GM06990 (cell line): ENCODE measurements around the genes ELAVL3, CNN1, ZNF763, ZNF799, WDR83 and FARSA.

GRCh38 chr19:11480530-11481432 lies at the start of gene ELAVL3:
Gene ELAVL3 (minus strand): TSS chr19:11481046.
- RRBS: 54% methylated on average over 48 of the region's 94 CpGs

DNA sequence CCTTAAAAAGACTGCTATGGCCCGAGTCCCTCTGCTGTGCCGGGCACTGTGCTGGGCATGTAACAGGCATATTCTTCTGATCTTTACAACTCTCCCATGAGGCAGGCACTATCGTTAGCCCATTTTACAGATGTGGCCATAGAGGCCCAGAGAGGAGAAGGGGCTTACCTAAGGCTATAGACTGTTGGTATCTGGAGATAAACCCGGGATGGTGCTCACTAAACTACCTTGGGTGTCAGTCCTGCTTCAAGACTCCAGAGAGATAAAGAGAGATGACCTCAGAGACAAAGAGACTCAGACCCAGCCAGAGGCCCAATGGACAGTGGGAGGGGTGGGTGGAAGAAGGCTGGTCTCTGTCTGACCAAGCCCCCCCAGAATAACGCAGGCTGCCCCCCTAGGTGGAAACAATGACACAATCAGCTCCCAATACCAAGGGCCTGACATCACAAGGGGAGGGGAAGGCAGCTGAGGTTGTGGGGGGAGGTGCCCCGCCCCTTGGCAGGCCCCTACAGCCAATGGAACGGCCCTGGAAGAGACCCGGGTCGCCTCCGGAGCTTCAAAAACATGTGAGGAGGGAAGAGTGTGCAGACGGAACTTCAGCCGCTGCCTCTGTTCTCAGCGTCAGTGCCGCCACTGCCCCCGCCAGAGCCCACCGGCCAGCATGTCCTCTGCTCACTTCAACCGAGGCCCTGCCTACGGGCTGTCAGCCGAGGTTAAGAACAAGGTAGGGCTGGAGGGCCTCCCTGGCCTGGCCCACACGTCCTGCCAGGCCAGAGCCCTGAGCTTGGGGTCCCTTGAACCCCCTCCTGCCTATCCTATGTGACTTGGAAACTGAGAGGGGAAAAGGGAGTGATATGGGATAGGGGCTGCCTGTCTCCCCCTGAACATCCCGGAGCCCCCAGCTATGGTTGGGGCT lies at the start of gene CNN1:
Gene CNN1 (plus strand): TSS at position 585 of the 916 bp plus-strand sequence.
- RRBS: 51% methylated on average over 5 of the region's 21 CpGs

DNA sequence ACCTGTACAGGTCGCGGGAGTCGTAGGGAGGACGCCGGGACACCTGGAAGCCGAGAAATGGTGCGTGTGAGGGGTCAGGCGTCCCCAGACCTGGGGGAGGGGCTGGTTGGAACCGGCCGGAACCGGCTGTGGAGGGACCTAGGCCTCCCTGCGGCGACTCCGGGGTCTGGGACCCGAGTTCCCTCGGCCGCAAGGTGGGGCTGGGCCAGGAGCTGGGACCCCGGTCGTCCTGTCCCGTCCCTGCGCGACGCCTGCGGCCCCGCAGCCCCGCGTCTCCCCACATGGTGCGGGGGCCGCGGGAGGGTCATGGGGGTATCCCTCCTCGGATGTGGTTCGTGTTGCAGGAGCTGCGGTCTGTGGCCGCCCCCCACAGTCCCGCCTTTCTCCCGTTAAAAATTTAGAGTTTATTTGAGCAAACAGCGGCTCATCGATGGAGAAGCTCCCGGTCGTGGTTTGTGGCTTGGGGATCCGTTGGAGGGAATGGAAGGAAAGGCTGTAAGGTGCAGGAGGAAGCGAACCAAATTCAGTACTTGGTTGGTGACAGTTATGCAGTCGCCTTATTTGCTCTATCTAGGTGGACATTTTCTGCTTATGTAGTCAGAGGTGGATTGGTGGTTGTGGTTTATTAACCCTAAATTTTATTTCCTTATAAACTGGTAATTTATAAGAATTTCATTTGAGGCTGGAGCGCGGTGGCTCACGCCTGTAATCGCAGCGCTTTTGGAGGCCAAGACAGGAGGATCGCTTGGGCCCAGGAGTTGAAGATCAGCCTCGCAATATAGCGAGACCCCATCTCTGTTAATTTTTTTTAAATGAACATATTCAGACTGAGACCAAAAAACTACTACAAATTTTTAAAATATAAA lies 521 bp downstream of the ZNF627 start:
- RRBS: 4% methylated on average over 14 of the region's 51 CpGs

GRCh38 chr19:11767617-11768155 lies 886 bp downstream of the ZNF441 start:
- RRBS: 4% methylated on average over 5 of the region's 22 CpGs

DNA sequence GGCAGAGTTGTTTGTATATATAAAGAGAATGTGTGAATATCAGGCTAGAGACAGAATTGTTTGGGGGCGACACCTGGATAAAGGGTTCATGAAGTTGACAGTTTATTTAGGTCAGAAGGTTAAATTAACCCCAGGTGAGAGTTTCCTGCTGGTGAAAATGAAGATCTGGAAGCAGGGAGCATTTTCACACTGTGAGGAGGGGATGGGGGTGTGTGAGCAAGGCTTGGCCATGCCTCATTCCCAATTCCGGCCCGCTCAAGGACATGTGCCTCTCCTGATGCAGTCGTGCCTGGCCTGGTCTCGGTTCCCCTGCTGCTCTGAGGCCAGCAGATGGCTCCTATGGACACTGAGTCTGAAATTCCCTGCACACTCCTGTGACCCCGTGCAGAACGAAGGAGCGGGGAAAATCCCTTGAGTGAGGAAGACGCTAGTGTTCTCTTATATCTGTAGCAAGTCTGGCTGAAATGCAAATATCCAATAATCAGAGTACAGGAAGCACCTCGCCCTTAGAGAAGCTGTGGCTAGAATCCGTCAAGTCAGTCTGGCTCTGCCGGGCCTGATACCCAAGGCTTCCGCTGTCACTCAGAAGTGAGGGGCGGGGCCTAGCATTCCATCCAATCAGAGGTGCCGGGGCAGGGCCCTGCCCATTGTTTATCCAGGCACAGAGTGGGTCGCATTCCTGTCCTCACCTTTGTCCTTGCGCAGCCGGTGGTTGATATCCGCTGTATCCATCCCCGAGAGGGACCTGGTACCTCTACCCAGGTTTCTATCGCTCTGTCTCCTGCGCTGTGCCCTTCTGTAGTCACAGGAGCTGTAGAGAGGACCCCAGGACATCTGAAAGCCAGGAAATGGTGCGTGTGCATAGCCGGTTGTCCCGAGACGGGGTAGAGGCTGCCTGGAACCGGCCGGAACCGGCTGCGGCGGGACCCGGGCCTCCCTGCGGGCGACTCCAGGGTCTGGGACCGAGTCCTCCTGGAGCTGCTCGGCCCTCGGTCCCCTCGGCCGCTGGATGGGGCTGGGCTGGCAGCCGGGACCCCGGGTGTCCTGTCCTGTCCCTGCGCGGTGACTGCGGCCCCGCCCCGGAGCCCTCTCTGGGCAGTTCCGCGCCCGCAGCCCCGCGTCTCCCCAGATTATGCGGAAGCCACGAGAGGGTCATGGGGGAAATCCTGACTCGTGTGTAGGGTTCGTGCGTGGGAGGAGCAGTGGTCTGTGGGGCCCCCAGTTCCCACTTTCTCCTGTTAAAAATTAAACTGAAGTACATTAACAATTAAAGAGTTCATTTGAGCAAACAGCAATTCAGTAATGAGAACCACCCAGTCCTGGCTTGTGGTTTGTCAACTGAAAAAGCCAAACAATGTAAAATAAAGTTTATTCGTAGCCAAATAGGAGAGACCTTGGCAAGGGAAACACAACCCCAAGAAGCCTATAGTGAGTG lies at the start of gene ZNF763:
Gene ZNF763 (plus strand): TSS at position 680 of the 1,435 bp plus-strand sequence.
- RRBS: 6% methylated on average over 18 of the region's 57 CpGs

DNA sequence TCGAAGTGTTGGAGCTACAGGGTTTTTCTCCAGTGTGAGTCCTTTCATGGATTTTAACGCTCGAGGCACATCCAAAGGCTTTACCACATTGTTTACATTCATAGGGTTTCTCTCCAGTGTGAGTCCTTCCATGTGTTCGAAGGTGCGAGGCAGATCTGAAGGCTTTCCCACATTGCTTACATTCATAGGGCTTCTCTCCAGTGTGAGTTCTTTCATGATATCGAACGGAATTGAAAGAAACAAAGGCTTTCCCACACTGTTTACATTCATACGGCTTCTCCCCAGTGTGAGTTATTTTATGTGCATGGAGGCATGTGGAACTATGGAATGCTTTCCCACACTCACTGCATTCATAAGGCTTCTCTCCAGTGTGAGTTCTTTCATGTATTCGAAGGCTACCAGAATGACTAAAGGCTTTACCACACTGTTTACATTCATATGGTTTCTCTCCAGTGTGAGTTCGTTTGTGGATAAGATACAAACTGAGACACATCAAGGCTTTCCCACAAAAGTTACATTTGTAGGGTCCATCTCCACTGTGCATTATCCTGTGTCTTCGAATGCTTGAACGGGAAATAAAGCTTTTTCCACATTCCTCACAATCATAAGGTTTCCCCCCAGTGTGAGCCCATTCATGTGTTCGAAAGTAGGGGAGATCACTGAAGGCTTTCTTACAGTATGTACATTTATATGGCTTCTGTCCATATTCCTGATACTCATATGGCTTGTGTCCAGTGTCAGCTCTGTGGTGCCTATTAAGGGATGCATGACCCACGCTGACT lies 5.4 kb upstream of the ZNF20 start:
- RRBS: no CpG with 5 or more reads among the region's 14 CpGs

DNA sequence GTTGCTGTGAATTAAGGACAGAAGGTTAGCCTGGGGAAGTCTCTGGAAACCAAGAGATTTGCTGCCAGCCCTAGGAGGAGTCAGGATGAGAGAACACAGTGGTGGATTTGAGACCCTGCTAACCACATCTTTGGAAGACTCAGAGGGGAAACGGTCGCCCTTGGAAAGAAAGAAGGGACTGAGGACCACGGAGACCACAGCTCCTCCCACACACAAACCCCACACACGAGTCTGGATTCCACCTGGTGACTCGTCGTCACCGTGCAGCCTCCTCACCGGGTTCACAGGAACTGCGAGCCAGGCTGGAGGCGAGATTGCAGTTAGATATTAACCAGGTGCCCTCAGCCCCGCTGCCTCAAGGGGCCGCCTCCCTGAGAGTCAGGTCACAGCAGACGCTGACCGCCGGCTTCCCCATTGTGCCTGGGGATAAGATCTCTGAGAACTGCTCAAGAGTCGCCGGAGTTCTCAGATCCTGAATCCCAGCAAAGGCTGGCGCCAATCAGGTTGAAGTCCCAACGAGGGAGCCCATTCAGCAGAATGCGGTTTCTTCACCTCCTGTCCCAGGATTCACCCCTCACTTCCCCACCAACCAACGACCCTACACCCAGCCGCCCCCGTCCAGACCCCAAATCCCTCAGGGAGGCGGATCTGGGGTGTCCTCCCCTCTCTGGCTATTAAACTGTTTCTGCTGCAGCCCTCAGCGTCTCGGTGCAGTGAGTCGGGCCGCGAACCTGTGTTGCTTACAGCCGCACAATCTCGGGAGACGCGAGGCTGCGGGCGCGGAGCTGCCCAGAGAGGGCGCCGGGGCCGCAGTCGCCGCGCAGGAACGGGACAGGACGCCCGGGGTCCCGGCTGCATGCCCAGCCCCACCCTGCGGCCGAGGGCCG lies 780 bp downstream of the ZNF799 start:
- RRBS: no CpG with 5 or more reads among the region's 49 CpGs

DNA sequence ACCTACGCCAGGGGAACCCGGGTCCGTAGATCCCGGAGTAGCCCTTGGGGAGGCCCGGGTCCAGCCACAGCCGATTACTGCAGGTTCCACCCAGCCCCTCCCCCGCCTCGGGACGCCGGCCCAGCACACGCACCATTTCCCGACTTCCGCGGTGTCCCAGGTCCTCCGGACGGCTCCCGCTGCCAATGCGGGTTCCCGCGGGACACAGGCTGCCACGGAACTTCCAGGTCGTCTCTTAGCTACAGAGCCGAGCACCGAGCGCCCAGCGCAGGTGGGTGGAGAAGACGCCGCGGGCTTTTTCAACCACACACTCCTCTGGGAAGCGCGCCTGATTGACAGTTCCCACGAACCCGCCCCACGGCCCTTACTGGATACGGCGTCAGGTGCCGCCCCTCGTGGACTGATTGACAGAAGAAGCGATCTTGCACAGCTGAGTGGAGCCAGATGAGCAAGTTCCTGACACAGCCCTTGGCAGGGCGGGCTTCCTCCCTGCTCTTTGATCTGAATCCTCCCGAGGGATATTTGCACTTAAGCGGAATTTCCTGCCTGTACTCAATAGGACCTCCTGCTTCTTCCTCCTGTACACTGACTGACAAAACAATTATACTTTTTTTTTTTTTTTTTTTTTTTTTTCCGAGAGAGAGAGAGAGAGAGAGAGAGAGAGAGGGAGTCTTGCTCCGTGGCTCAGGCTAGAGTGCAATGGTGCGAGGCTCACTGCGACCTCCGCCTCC lies at the start of gene ZNF799:
Gene ZNF799 (minus strand): TSS at position 337 of the 731 bp plus-strand sequence.
- RRBS: 5% methylated on average over 6 of the region's 47 CpGs

- RRBS: no CpG with 5 or more reads among the region's 13 CpGs
Observed at GRCh38 chr19:12545116-12545702, 6.1 kb downstream of the ZNF564 start.

DNA sequence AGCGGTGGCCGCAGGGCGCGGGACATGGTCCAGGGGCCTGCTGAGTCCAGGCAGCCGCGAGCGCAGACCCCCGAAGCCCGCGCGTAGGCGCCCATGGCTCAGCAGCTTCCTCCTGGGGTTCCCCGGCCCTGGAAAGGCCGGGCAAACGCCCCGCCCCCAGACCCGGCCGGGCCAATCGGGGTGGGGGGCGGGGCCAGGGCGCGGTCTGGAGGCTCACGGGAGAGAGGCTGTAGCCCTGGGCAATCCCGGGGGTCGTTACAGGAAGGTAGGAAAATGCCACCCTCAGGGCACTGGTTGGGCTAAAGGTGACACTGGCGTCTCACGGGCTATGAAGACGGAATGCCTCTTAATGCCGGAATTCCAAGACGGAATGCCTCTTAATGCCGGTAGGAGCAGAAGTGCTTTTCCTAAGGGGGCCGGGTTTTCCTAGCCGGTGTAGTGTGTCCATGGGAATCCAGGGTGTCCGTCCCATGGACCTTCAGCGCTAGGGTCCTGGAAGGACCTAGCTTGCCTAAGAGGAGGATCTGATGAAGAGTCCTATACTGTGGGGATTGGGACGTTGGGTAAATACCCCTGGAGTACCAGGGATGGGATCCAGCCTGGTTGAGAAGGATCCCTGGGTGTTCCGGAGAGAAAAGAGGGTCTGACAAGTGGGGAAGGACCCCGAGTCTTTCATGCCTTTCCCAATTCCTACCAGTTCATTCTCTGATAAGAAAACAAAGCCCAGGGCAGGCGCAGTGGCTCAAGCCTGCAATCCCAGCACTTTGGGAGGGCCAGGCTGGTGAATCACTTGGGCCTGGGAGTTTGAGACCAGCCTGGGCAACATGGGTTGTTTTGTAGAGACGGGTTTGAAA lies at the start of gene WDR83:
Gene WDR83 (plus strand): TSS at position 201 of the 854 bp plus-strand sequence.
- RRBS: 5% methylated on average over 11 of the region's 40 CpGs

DNA sequence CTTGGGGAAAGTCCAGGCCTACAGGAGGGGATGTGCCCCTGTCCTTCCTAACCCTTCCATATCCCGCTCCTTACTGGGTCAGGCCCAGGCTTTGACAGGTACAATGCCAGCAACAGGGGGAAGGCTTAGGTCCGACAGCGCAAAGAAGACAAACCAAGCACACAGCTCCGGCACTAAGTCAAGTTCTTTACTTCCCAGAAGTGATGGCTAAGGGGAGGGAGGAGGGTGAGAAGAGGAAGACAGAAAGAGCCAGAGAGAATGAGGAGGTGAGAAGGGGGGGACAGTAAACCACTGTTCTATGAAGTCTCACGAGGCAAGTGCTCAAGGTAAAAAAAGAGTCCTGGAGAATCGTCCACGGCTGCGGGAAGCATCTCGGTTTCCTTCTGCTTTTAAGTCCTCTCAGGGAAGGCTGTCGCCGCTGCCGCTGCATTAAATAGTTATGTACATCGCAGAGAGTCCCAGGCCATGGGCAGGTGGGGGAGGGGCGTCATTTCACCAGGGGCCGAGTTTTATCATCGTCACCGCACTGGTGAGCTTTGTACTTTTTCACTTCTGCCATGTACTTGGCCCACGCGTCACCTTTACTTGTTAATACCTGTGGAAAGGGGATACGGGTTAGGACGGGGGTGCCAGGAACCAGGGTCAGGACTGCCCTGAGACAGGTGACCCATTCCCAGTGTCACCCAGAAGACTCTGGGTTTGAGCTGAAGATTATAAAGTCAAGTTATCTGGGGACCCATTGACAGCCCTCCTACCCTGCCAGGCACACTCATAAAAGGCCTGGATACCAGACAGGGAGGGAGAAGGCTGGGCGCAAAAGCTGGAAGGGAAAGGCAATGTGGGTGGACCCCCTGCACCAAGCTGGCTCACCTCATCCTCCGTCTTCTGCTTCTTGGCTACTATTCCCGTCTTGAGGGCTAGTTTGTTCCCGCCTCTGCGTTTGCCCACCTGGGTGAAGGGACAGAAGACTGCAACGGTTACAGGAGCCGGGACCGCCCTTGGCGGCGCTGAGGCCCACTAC lies 3.7 kb downstream of the TRIR start:
- RRBS: 97% methylated on average over 4 of the region's 31 CpGs

- RRBS: 86% methylated on average over 3 of the region's 20 CpGs
Observed at GRCh38 chr19:12764815-12765400, 10.4 kb downstream of the HOOK2 start.

GRCh38 chr19:12777206-12777905 lies 2.0 kb upstream of the HOOK2 start:
- RRBS: 2% methylated on average over 13 of the region's 38 CpGs

DNA sequence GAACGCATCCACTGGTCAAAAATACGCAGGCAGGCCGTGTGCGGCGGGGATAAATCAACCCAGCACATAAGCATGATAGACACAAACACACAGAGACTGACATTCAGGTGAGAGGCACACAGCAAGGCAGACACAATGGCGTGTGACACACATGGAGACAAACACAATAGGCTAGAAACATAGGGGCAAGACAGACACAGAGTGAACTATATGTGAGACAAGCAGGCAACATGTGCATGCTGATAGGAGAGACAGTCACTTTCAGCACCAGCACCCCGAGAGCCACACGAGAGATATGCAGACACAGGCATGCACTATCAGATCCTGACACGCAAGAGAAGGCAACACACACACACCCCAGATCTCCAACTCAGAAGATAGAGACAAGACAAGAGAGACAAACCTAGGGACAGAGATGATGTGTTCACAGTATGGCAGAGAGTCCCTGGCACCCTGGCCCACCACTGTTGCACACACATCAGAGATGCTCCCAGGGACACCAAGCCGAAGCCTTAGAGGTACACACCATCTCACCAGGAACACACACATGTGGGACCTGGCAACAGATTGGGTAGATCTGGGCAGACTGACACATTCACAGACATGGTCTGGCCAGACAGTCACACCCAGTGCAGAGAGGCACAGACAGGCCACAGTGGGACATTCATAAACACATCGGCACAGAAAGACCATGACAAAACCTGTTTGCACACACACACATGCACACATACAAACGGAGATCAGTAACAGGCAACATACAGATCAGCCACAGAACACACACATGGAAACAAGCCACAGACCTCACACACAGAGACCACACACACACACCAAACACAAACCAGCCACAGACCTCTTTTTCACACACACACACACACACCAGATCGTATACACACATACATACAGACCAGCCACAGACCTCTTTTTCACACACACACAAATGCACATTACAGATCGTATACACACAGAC lies 6.6 kb upstream of the JUNB start:
- RRBS: no CpG with 5 or more reads among the region's 14 CpGs

- RRBS: no CpG with 5 or more reads among the region's 13 CpGs
Observed at GRCh38 chr19:12792796-12793002, 1.4 kb downstream of the JUNB start.

- RRBS: no CpG with 5 or more reads among the region's 25 CpGs
Observed at GRCh38 chr19:12828383-12828930, 5.9 kb downstream of the RTBDN start.

- RRBS: no CpG with 5 or more reads among the region's 39 CpGs
Observed at GRCh38 chr19:12840233-12841052, 2.1 kb downstream of the MAST1 start.

DNA sequence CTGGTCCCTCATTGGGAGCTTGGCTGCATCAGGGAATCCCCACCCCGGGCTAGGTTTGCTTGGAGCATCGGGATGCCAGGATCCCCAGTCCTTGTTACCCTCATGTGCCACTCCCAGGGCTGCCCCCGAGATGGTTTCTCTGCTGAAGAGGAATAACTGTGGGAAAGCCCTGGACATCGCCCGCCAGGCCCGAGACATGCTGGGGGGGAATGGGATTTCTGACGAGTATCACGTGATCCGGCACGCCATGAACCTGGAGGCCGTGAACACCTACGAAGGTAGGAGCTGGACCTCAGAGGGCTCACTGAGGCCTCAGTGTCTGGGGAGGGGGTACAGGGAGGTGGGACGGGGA lies 6.6 kb downstream of the GCDH start:
- RRBS: no CpG with 5 or more reads among the region's 13 CpGs

- RRBS: 6% methylated on average over 13 of the region's 59 CpGs
Observed at GRCh38 chr19:12932759-12933922, at the start of gene FARSA. Gene FARSA (minus strand): TSS chr19:12933711.

GRCh38 chr19:13013634-13014547 lies 18.6 kb downstream of the NFIX start:
- RRBS: 29% methylated on average over 8 of the region's 49 CpGs